Measurements from ENCODE around the gene HOXA7.

GRCh38 chr7:26194755-26195604 is 5.6 kb downstream of the HNRNPA2B1 start:
- RRBS, 2 experiments, result no CpG with 5 or more reads among the region's 16 CpGs

GRCh38 chr7:26198076-26198492 is 2.5 kb downstream of the HNRNPA2B1 start:
- RRBS, 2 experiments, result no CpG with 5 or more reads among the region's 3 CpGs

DNA sequence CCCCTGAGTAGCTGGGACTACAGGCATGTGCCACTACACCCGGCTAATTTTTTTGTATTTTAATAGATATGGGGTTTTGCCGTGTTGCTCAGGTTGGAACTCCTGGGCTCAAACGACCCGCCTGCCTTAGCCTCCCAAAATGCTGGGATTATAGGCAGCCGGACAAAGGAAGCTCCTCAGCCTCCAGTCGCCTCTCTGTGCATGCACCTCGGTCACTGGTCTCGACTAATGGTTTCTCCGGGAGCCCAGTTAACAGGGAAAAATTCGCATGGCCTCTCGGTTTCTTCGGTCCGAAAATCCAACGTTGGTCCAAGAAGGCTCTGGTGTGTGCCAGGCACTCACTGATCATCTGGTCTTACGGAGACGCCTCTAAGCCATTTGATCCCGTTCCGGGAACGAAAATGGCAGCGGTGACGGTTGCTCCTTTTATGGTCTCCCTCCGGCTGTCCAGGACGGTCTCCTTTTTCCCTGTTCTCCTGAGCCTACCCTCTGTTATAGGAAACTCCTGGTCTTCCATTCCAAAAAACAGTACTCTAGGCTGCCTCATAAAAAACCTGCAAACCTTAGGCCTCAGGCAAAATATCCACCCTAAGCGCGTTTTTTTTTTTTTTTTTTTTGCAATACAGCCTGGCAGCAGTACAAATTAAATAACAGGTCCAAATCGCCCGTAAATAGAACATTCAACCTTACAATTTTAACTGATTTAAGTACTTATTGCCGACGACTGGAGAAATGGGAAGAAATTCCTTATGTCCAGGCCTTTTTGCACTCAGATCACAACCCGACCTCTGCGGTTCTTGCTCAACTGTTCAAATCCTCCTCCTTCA is 42.6 kb downstream of the CBX3 start:
- RRBS, 2 experiments, result 93 to 95% methylated on average over 3 of the region's 31 CpGs

- RRBS, 2 experiments, result no CpG with 5 or more reads among the region's 8 CpGs
Observed at GRCh38 chr7:26363295-26363819, 71.7 kb downstream of the SNX10 start.

- RRBS, 2 experiments, result 34 to 47% methylated on average over 4 of the region's 8 CpGs
Observed at GRCh38 chr7:26397355-26397805, 105.7 kb downstream of the SNX10 start.

DNA sequence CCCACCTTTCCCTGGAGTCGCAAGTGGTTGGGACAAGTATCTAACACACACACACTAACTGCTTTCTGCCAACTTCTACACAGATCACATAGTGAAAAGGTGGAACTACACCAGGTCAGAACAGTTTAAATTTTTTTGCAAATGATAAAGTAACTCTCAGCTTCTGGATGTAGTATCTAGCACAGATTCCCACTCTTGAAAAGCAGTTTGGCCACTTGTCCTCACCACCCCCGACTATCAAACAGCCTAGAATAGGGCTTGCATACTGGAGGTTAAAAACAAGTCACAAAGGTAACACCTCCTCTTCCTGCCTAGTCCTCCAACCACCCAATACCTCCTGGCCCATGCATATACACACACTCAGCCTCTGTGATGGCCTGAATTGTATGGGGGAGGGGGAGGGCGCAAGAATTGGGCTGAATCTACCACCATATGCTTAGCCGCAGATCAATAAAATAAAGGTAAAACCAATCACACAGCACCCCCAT is 5.7 kb downstream of the SKAP2 start:
- RRBS, 2 experiments, result no CpG with 5 or more reads among the region's 4 CpGs

DNA sequence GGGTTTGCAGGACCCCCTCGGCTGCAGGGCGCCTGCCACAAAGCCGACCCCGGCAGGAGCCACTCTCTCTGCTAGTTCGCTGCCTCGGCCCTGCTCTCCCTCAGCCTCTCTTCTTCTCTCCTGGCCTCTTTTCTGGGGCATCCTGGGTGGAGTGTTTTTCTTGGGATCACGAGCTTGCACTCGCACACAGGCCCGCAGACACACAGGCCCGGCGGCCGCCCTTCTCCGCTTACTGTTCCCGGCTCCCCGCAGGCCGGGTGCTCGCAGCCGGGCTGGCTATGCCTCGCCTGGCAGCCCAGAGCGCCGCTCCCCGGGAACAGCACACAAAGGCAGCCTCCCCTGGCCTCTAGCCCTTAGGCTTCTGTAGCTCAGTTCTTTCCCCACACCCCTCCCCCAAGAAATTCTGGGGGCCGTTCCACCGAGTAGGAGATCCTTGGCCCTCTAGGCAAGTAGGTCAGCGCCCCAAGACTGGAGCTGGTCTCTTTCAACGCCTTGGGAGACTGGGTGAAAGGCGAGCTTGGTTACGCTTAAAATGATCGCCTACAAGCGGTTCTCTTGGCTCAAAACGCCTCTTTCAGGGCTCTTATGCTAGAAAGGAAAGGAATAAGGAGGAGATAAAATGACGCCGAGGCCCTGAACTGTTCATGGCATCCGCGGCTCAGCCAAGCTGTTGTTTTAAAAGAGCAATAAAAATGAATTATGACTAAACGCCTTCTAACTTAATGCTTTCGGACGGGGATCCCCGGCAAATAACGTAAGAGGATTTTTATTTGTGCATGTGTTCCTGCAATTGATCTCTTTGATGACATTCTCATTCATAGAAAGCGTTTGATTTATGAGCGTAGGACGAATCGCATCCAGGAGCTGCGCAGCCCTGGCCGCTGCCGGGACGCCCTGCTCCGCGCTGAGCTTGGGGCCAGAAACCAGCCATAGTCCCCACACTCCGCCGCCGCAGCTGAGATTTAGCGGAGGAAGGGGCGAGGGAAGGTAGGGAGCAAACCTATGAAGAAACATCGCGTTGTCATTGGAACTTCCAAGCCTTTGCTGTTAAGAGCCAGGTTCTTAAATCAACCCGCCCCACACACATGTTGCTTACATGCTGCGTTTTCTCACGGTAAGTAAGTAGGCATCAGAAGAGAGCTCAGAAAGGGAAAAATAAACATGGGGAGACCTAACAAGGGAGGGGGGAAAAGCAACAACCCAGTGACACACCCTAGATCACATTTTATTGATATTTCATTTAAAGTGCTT is 2.9 kb upstream of the HOXA1 start:
- RRBS, 2 experiments, result 10 to 38% methylated on average over 5 of the region's 60 CpGs

DNA sequence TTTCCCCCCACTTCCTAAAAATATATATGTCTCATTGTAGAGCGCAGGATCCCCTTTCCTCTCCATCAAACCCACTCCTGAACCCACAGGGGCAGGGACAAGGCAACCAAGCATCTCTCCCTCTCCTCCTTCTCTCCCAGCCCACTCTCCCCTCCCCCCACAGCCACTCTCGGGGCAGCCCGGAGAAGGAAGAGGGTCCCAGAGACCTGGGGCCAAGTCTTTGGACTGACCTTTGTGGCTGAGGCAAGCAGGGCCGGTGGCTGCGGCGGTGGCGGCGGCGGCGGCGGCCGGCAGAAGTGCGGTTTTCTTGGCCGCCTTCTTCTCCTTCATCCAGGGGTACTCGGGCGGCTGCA is 627 bp downstream of the HOXA2 start:
- RRBS, 2 experiments, result 5 to 17% methylated on average over 7 of the region's 16 CpGs

DNA sequence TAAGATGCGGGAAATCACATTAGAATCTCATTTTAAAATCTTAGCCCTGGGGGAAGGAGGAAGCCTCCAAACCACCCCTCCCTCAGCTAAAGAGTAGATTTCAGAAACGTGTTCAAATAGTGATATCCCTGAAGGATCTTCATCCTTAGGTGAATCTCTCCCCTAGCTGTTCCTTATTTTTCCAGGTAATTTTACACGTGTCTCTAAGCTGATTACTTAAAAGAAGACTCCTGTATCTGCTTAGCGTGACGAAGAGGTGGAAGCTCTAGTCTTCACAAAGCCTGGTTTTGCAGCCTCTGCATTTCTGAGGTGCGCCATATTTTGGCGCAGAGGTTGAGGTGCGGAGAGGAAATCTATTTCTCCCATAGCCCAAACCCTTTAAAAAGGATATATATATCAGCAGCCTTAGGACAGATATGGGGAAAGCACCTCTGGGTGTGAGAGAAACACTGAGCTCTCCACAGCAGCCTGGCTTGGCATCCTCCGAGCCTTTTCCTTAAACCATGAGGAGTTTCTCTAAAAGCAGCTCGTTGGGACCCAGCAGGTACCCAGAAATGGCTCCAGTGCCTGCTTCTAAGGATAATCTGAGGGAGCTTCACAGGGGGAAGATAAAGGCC is 2.9 kb upstream of the HOXA2 start:
- RRBS, 2 experiments, result no CpG with 5 or more reads among the region's 10 CpGs

GRCh38 chr7:27125371-27125678 is 5.2 kb downstream of the HOXA4 start:
- RRBS, 2 experiments, result no CpG with 5 or more reads among the region's 3 CpGs

GRCh38 chr7:27155811-27156984 is at the start of gene HOXA7:
HOXA7 (minus strand) TSS chr7:27156675.
- RRBS, 2 experiments, result 3 to 6% methylated on average over 27 to 32 of the region's 103 CpGs

GRCh38 chr7:27173572-27174006 is 531 bp downstream of the HOXA10 start:
- RRBS, 2 experiments, result 3% methylated on average over 8 of the region's 52 CpGs

DNA sequence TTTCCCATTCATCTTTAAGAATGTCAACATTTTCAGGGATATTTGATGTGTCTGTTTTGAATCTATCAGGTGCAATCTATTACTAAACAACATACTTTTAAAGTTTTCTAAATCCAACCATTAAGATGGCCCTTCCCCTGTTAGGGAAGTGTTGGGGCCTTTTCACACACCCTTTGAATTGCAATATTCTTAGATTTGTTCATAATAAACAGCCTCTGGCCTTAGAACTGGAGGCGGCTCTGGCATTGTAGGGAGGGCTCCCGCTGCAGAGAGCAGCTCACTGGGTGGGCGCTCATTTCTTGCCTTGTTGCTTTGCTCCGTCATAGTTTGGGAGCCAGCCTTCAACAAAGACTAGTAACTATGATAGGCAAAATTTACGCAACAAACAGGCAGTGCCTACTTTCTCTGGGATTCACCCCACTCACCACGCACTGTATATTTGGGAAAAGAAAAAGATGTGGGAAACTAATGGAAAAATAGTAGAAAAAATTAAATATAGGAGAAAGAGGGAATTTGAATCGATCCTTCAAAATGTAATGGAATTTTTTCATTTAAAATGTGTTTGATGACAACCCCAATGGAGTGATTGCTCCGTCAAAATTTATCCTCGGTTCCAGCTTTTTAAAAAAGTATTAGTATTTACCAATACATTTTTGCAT is 4.3 kb upstream of the HOXA10 start:
- RRBS, 2 experiments, result no CpG with 5 or more reads among the region's 9 CpGs

DNA sequence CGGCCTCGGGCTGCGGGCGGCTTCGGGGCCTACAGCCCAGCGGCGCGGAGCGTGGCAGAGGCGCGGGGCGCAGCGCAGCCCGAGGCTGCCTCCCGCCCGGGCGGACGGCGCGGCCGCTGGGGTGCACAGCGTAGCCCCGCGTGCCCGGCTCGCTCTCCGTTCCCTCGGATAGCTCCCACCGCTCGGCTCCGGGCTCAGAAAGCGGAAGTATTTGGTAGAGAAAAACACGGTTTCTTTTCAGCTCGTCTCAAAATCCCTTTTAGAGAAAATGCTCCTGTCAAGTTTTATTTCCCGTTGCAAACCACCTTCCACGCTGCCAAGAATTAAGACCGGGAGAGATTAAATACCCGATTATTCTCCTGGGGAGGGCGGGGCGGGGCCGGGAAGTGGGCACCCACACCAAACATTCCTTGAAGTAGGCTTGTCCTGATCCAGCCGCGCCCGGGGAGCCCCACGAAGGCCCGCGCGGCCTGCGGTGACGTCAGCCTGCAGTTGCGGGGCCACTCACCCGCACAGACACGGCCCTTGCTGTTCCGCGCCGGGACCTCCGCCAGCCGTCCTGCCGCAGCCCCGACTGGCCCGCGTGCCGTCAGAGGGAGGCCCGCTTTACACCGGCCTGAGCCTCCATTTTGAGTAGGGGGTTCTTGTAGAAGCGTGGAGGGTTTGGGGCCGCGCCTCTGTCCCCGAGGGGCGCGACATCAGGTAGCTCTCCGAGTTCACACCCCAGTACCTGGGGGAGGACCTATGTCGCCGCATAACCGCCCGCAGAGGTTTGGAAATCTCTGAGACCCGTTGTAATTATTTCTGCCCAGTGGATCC is 7.0 kb downstream of the HOXA13 start:
- RRBS, 2 experiments, result 2 to 3% methylated on average over 39 to 48 of the region's 77 CpGs

DNA sequence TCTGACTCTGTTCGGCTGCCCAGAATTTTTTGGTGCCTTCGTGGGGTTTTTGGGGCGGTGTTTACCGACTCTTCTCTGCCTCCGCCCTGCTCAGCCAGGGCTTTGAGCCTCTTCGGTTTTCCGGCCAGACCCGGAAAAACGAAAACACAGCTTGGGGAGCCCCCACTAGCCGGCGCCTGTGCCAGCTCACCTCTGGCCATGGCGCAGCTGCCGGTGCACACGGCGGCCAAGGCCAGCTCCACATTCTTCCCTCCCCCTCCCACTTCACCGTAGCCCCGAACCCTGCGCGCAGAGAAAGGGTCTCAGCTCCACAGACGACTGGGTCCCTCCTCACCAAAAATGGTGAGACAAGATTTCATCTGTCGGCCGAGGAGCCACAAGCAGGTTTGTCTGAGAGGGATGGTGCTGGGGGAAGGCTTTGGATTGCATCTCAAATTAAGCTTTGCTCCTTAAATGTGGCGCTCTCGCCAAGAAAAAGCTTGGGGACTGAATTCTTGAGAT is 2.4 kb upstream of the HOXA13 start:
- RRBS, 2 experiments, result 8 to 12% methylated on average over 6 of the region's 24 CpGs

DNA sequence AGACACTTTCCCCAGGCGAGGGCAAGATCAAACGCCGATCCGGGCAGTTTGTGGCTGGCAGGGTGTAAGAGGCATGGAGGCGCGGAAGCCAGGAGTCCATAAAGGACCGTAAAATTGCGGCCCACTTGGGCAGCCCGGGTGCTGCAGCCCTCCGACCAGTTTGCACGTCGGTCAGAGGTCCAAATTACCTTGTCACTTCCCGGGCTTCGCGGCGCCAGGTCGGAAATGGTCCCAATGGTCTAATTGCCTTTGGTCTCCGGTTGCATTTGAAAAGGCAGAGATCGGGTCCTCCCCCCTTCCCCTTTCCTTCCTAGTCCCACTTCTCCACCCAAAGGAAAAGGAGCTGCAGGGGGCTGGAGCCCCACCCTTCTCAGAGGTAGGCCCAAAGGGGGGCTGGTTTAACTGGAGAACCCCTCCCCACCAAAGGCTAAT is 1.2 kb downstream of the EVX1 start:
- RRBS, 2 experiments, result 6 to 11% methylated on average over 13 of the region's 19 CpGs

DNA sequence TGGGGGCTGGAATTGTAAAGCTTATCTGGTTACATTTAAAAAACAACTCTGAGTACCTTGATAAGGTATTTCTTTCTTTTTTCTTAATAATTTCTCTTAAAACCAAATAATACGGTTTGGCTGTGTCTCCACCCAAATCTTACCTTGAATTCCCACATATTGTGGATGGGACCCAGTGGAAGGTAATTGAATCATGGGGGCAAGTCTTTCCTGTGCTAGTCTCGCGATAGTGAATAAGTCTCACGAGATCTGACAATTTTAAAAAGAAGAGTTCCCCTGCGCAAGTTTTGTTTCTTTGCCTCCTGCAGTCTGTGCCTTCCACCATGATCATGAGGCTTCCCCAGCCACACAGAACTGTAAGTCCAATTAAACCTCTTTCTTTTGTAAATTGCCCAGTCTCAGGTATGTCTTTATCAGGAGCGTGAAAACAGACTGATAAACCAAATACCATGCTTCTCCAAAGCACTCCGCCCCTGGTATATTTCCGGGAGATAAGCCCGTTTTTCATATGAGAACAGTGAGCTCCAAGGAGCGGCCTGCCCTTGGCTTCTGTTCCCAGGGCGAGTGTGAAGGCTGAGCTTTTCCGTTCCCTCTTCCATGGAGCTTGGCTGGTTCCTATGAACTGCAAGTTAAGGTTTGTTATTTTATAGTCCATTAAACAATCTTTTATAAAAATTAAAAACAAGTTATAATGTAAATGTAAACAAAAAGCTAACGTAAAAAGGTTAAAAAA is 118.9 kb downstream of the EVX1 start:
- RRBS, 2 experiments, result no CpG with 5 or more reads among the region's 13 CpGs

- RRBS, 2 experiments, result no CpG with 5 or more reads among the region's 7 CpGs
Observed at GRCh38 chr7:27458806-27459005, 204.0 kb downstream of the HIBADH start.

- RRBS, 2 experiments, result no CpG with 5 or more reads among the region's 3 CpGs
Observed at GRCh38 chr7:27899564-27899988, 159.6 kb downstream of the TAX1BP1 start.

Measured in bronchial epithelial cell (primary cell).